OCI-LY7 (cell line): ENCODE results near the genes RCN1 and CCDC73.

GRCh38 chr11:28158717-28159701, 50.8 kb downstream of the METTL15 start:
- PRO-cap = no peak
- RAMPAGE, long total RNA = no peak

DNA sequence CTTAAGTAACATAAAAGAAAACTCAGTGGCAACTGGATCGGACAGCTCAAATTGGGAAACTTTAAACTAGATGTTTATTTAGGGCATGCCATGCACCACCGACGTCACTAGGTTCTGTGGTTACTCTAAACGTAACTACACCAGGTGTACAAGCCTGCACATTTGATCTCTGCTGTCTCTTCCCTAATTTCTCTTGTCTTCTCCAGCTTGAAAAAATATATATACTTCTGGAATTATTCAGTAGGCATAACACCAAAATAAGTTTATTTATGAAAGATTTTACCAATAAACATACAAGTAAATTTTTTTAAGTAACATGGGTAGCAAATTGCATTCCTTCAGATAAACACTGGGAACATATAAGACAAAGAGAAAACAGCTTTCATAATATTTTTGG, 378.1 kb downstream of the DCDC1 start:
- PRO-cap = no peak
- RAMPAGE, long total RNA = no peak

GRCh38 chr11:32087918-32088775, 2.7 kb upstream of the RCN1 start:
- PRO-cap = no peak
- RAMPAGE, long total RNA = no peak

DNA sequence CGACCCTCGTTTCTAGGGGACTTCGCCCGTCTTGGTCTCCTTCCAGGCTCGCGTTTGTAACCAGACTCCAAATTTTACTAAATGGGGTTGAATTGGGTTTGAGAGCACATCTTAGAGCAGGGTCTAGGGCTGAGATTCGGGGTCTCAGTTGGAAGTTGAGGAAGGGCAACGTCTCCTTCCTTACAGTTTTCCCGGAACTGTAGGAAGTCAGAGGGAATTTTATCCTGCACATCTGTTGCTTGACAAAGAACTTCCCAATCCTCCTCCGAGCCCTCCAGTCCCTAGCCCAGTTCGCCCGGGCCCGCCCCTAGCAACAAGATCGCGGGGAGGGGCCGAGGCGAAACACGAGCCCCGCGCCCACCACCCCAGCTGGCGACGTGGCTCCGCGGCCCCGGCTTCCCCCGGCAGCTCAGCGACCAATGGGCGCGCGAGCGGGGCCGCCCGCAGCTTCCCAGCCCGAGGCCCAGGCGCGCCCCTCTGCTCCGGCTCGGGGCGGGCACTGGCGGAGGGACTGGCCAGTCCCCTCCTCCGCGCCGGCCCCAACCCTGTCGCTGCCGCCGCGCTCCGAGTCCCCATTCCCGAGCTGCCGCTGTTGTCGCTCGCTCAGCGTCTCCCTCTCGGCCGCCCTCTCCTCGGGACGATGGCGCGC, at the start of gene RCN1:
TSS of gene RCN1 (plus strand) at position 518 of the 649 bp plus-strand sequence.
- PRO-cap = no peak
- RAMPAGE, long total RNA = no peak

DNA sequence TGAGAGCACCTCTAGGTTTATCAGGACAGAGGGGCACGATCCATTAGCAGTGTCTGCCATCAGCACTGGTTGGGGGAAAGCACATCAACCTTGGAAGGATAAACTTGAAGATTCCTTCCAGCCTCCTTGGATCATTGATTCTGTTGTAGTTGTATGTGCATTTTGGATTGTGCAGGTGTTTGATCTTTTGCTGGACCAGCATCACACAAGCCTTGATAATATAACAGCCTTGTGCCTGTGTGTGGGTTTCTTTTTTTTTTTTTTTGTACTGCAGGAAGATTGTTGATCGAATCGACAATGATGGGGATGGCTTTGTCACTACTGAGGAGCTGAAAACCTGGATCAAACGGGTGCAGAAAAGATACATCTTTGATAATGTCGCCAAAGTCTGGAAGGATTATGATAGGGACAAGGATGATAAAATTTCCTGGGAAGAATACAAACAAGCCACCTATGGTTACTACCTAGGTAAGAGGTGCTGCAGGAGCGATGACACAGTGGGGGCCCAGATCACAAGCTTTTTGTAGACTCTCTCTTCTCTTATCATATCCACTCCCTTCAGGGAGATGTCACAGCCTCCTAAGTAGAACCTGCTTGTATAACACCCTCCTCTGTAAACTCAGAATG, 6.1 kb downstream of the RCN1 start:
- PRO-cap = no peak
- RAMPAGE, long total RNA = no peak

- PRO-cap = no peak
- RAMPAGE, long total RNA = no peak
Observed at GRCh38 chr11:32794270-32794779, at the start of gene CCDC73. Gene CCDC73, minus strand, starts transcription at chr11:32794662.

DNA sequence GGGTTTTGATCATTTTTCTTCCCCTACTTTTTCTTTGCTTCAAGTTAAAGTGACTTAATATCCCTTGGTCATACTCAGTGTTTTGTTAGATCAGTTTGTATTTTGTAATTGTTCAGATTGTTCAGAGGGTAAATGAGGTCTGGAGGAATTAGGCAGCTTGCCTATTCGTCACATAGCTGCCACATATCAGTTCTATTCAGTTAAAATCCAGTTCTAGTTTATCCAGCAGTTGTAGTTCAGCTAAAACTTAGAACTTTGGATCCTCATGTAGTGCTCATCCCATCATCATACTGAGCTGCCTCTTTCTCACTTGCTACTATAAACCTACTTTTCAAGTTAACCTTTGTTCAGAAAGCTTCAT, 47.2 kb upstream of the DEPDC7 start:
- PRO-cap = no peak
- RAMPAGE, long total RNA = no peak

- PRO-cap = no peak
- RAMPAGE, long total RNA = no peak
Observed at GRCh38 chr11:33084994-33086088, 46.0 kb downstream of the TCP11L1 start.

DNA sequence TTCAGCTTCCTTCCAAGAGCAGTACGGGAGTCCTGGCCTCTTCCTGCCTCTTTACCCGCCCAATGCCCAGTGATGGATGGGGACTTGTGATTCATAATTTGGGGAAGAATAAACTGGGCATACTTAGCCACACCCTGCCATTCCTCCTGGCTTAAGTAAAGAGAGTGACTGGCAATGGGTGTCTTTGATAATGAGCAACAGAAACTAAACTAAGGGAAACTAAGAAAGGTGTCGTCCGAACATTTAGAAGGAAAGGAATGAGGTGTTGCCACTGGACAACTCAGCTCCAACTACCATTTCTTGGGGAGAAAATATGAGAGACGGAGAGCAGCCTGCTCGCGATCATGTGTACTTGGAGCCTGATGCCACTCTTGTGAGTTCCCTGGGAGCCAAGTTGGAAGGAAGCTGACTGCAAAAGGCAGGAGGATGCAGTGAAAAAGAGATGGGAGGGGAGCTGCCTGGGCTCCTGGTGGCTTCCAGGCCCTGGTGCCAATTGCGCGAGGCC, 11.3 kb downstream of the C11orf91 start:
- PRO-cap = no peak
- RAMPAGE, long total RNA = no peak

DNA sequence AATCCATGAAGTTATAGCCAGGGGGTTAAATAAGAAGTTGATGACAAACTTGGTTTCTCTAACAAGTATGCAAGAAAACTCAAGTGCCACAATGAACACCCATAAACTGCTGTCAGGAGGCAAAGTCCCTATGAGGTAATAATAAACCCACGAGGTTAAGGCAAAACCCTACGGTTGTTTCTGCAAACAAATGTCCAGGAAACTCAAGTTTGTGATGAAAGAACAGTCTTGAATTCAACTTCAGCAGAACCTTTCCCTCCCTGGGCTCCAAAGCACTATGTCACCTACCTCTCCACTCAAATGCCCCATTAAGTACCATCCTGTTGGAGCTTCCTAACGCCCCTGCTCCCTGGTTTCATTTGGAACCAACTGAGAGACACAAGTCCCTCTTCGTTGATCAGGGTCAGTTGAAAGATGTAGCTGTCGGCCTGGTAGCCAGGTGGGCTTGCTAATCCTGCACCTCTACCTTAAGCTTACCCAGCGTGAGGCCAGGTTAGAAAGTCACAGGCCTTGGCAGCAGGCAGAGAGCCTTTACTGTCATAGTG, 2.6 kb upstream of the C11orf91 start:
- PRO-cap = no peak
- RAMPAGE, long total RNA = no peak

DNA sequence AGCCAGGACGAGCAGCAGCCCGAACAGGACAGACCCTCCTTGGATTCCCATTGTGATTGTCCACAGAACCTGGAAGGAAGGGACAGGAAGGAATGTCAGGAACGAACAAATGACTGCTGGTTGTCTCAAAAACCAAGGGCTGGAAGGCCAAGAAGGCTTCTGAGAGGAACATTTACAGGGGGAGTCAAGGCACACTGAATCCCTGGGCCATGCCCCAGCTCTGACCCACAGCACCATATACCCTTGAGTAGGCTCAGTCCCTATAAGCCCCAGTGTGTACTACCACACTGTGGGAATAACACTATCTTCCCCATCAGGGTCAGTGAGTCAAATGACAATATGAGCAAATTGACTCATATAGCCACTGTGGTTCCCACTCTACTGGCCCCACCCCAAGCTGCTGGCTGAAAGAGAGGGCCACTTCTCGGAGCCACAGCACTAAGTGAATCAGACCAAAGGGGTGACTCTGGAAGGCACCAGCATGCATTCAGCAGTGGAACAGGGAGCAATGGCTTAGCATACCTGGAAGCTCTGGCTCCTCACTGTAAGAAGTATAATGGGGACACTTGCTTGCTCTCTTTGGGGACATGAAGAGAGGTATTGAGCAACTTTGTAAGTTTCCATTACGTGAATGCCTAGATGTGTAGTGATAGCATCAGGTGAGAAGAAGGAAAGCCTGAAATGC, 13.7 kb downstream of the CD59 start:
- PRO-cap = no peak
- RAMPAGE, long total RNA = no peak

DNA sequence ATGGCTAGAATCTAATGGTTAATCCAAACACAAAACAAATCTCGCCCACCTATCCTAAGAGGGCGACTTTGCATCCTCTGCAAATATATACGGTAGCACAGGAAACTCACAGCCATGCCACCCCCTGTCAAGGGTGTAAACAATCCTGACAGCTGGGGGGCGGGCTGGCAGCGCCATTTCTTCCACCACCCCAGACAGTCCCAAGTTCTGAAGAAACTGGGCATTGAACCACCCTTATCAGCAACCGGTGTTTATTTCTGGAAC, 943 bp downstream of the FBXO3 start:
- PRO-cap = no peak
- RAMPAGE, long total RNA = no peak

- PRO-cap = no peak
- RAMPAGE, long total RNA = no peak
Observed at GRCh38 chr11:33802462-33803044, 28.2 kb upstream of the FBXO3 start.

- PRO-cap = no peak
- RAMPAGE, long total RNA = no peak
Observed at GRCh38 chr11:33864927-33865793, 26.7 kb downstream of the LMO2 start.

GRCh38 chr11:33881697-33882466, 10.0 kb downstream of the LMO2 start:
- PRO-cap = no peak
- RAMPAGE, long total RNA = no peak

GRCh38 chr11:34140830-34141332, 35.5 kb downstream of the NAT10 start:
- PRO-cap = no peak
- RAMPAGE, long total RNA = no peak

DNA sequence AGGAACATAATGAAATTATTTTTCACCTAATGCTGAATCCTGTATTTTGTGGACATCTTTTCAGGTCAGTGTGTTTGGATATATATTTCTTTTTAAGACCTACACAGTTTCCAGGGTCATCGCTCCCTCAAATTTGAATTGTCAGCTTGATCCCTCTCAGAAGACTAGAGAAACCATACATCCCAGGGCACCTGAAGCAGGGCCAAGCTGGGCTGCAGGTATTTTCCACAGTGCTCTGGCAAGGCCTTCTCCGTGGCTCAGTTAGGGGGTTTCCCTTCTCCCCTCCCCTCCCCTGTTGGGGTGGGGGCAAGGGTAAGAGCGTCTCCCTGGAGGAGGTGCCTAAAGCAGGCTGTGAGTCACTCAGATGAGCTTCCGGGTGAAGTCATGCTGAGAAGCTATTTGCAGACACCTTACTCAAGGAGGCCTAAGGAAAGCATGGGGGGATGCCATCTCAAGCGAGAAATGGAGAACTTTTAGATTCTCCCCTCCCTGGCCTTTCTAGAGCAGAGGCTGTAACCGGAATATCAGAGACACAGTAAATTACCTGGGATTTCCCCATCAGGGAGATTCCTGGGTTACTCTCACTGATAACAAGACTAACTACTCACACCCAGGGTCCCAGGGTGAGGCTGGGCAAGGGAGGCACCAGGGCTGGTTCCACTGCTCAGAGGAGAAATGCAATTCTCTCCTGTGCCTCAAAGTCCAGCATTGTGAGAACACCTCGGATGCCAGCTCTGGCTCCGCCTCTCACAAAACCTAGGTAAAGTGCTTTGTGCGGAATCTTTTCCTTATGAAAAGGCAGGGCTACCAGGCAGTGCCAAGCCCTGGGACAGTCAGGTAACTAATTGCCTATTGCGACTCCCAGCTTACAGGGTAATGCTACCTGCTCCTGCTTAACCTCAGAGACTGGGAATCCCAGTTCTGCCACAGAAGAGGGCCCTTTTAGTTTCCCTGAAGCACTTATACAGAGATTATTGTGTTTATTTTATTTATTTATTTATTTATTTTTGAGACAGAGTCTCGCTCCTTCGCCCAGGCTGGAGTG, 123.6 kb downstream of the ABTB2 start:
- PRO-cap = unidirectional peak, plus-strand start at position 367 of the sequence
- RAMPAGE, long total RNA = no peak

- PRO-cap = no peak
- RAMPAGE, long total RNA = no peak
Observed at GRCh38 chr11:34300609-34301545, 56.9 kb downstream of the ABTB2 start.

GRCh38 chr11:34309239-34309582, 48.6 kb downstream of the ABTB2 start:
- PRO-cap = no peak
- RAMPAGE, long total RNA = no peak

DNA sequence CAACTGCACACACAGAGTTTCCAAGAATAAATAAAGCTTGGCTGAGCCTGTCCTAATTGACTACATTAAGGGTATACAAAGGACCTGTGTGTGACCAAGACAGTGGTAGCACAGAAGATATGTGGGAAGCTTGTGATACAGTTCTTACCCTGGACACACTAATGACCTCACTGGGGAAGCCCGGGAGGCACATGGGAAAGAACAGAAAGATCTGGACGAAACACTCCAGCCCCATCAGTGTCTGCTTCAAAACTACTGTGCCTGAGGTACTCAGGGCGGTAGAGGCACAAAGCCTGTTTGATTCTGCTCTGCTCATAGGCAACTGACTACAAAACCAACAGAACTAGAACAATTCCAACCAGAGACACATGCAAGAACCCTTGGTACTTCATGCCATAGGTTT, 41.1 kb downstream of the ABTB2 start:
- PRO-cap = no peak
- RAMPAGE, long total RNA = no peak